Melanocyte of skin (primary cell): ENCODE results near the gene OXSM.

GRCh38 chr3:18740683-18741541 is 315.8 kb upstream of the SATB1 start:
- CAGE, long polyA plus RNA, 2 experiments, result no peak in any of the 2 experiments

- CAGE, long polyA plus RNA, 2 experiments, result no peak in any of the 2 experiments
Observed at GRCh38 chr3:21624683-21625113, 126.3 kb downstream of the ZNF385D start.

GRCh38 chr3:22801123-22801603 is 402.0 kb upstream of the UBE2E2 start:
- CAGE, long polyA plus RNA, 2 experiments, result no peak in any of the 2 experiments

GRCh38 chr3:23202302-23202834 is 759 bp upstream of the UBE2E2 start:
- CAGE, long polyA plus RNA, 2 experiments, result no peak in any of the 2 experiments

GRCh38 chr3:23646159-23646734 is 159.5 kb upstream of the UBE2E1 start:
- CAGE, long polyA plus RNA, 2 experiments, result no peak in any of the 2 experiments

GRCh38 chr3:23981886-23982257 is 36.8 kb downstream of the NR1D2 start:
- CAGE, long polyA plus RNA, 2 experiments, result no peak in any of the 2 experiments

DNA sequence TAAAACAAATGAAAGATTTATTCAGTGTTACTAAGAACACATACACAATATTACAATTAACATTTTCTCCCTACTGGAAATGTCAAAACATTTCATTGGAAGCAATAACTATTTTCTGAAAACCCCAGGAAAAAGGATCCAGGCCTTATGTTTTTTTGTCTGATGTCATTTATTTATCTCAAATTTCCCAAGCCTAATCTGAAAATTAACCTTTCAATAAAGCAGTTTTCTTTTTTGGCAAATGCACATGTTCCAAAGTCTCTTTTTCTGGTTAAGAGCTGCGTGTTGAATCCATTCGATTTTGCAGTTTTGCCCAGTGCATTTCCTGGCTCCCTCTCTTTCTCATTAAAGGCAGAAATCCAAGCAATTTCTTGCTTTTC is 222.3 kb downstream of the NR1D2 start:
- CAGE, long polyA plus RNA, 2 experiments, result no peak in any of the 2 experiments

GRCh38 chr3:24220726-24221366 is 273.8 kb downstream of the THRB start:
- CAGE, long polyA plus RNA, 2 experiments, result no peak in any of the 2 experiments

DNA sequence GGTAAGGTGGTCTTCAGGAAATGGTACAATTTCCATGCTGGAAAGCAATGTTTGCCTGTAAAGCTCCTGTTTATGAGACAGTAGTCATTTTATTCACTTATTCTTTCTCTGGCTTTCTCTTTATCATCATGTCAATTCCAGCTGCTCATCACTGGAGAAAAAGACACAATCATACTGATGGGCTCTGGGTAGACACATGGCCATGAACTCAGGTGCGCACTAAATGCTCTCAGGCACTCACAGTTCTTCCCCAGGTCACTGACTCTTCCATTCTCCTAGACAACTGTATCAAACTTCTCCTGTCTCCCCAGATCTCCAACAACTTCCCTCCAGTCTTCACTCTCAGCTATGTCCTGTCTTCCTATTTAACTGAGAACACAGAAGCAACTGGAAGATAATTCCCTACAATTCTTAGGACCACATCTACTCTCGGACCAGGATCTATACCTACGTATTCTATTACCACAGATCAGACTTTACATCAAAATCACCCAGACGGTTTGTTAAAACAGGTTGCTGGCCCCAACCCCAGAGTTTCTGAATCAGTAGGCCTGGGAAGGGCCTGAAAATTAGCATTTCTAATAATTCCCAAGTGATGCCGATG is 234.1 kb downstream of the THRB start:
- CAGE, long polyA plus RNA, 2 experiments, result no peak in any of the 2 experiments

- CAGE, long polyA plus RNA, 2 experiments, result no peak in any of the 2 experiments
Observed at GRCh38 chr3:24311651-24312535, 182.8 kb downstream of the THRB start.

DNA sequence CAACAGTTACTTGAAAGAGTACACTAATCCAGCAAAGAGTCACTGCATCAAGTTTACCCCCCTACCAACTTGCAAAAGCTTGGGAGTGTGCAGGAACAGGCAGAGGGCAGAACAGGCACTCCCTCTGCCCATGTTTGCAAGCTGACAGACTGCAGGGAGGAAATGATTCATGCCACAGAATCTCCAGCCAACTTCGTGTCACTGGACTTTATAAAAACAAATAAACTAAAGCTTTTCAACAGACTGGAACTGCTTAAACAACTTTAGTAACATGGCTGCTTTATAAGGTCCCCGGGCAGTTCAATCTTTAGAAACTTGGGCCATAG is 129.5 kb downstream of the THRB start:
- CAGE, long polyA plus RNA, 2 experiments, result no peak in any of the 2 experiments

DNA sequence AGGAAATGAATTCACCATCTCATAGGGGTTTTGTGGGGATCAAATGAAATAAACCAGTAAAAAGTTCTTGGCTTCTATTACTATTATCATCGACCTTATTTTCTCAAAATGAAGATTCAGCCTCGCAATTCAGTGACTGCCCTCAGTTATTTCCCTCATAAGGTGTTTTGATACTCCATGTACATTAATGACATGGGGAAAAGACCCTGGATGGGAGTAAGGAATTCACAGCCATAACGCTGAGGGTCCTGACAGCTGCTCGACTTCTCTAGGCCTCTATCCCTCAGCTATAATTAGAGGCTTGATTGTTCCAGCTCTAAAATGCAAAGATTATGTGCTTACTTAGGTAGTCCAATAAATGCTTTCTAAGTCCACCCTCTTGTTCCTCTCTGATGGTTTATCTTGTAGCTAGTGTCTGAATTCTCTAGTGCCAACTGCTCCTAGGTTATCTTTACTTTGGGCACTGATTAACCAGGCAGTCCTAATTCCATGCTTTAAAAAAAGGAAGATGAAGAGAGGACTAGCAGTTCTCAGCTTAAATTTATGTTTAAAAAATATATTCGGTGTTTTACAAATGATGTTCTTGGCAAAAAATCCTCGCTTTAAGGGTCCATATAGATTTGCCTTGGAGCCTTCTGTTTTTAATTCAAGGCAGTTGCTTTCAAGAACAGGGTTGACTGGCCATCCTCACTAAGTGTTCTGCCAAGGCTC is 60.8 kb downstream of the THRB start:
- CAGE, long polyA plus RNA, 2 experiments, result no peak in any of the 2 experiments

- CAGE, long polyA plus RNA, 2 experiments, result no peak in any of the 2 experiments
Observed at GRCh38 chr3:25458131-25458482, 30.0 kb downstream of the RARB start.

DNA sequence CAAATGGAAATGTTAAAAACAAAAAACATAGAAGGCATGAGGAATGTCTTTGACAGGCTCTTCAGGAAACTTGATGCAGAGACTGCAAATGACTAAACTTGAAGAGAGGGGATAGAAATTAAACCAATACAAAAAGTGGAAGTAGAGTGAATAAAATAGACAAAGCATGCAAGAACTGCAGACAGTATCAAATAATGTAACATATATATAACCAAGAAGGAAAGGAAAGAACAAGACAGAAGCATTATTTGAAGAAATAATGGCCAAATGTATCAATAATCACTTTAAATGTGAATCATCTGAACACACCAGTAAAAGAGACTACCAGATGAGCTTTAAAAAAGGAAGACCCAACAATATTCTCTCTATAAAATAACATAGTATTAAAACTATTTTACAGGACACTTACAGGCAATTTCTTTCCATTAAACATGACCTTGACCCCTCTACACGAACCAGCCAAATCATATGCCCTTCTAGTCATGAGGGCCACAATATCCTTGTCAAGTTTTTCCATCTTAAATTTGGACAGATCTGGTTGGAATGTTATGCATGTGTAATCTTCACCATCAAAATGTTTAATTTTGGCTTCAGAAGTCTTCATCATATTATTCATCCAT is 29.1 kb downstream of the TOP2B start:
- CAGE, long polyA plus RNA, 2 experiments, result no peak in any of the 2 experiments

- CAGE, long polyA plus RNA, 2 experiments, result no peak in any of the 2 experiments
Observed at GRCh38 chr3:25789650-25790735, at the start of gene OXSM. OXSM (plus strand) TSS chr3:25790090.

GRCh38 chr3:25849629-25850175 is 59.8 kb downstream of the OXSM start:
- CAGE, long polyA plus RNA, 2 experiments, result no peak in any of the 2 experiments

DNA sequence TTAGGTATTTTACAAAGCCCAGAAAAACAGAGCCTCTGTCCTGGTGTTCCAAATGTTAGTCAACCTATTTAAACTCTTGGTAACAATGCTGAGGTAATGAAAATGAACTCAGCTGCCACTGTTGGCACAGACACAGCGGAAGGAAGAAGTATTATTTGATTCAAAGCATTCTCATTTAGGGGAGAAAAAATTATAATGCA is 51.2 kb upstream of the SLC4A7 start:
- CAGE, long polyA plus RNA, 2 experiments, result no peak in any of the 2 experiments

DNA sequence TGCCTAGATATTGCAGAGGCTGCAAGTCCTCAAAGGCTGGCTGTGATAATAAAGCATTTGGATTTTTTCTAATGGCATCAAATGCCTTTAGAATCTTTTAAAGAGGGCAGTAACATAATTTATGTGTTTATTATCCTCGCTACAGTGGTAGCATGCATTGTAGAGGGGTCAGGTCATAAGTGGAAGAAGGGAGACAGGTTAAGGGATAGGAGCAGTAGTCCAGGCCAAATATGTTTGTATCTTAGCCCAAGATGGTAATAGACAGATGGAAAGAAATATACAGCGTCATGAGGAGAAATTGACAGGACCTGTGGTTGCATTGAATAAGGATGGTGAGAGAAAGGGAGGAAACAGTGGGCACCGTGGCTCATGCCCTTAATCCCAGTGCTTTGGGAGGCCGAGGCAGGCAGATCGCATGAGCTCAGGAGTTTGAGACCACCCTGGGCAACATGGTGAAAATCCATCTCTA is 2.7 kb downstream of the CMC1 start:
- CAGE, long polyA plus RNA, 2 experiments, result no peak in any of the 2 experiments

GRCh38 chr3:28347415-28348152 is 937 bp upstream of the ZCWPW2 start:
- CAGE, long polyA plus RNA, 2 experiments, result no peak in any of the 2 experiments

DNA sequence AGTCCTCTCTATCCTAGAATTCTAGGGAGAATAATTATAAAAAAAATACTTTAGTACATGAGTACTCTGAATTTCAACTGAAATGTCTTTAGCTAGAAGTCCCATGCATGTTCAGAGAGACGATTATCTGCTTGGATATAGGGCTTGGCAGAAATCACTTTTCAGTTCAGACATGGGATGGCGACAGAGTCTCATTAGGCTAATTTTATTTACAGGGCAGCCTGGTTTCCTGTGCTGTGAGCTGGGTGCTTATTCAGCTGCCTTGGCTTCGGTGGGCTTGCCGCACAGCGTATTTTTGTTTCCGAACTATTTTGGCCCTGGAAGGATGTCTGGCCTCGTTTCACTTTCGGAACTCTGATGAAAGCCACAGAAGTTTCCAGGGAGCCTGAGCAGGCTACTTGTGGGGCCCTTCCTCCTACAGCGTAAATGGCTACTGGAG is 364.2 kb upstream of the RBMS3 start:
- CAGE, long polyA plus RNA, 2 experiments, result no peak in any of the 2 experiments